ENCODE data around the genes TSKS, AP2A1, KLK5 and KLK8.

- PRO-cap, result no peak
These were observed 4.9 kb downstream of the TSKS start for GRCh38 chr19:49758113-49758647.

DNA sequence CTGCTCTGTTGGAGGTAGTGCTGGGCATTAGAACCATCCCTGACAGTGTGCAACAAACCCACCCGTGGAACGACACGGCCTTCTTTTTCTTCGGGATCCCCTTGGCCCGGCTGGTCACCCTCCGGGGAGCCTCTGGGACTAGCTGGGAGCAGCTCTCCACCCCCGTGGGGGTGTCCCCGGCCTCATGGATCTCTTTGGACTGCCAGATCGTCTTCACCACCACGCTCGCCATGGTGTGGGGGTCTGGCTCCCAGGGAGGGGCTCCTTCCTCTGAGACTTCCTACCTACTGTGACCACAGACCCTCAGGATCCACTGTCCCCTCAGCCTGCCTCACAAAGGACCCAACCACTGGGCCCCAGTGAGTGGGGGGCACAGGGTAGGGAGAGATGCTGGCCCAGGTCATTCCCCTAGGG, at the start of gene TSKS:
Gene TSKS (minus strand): TSS at position 291 of the 414 bp plus-strand sequence.
- PRO-cap, result no peak

DNA sequence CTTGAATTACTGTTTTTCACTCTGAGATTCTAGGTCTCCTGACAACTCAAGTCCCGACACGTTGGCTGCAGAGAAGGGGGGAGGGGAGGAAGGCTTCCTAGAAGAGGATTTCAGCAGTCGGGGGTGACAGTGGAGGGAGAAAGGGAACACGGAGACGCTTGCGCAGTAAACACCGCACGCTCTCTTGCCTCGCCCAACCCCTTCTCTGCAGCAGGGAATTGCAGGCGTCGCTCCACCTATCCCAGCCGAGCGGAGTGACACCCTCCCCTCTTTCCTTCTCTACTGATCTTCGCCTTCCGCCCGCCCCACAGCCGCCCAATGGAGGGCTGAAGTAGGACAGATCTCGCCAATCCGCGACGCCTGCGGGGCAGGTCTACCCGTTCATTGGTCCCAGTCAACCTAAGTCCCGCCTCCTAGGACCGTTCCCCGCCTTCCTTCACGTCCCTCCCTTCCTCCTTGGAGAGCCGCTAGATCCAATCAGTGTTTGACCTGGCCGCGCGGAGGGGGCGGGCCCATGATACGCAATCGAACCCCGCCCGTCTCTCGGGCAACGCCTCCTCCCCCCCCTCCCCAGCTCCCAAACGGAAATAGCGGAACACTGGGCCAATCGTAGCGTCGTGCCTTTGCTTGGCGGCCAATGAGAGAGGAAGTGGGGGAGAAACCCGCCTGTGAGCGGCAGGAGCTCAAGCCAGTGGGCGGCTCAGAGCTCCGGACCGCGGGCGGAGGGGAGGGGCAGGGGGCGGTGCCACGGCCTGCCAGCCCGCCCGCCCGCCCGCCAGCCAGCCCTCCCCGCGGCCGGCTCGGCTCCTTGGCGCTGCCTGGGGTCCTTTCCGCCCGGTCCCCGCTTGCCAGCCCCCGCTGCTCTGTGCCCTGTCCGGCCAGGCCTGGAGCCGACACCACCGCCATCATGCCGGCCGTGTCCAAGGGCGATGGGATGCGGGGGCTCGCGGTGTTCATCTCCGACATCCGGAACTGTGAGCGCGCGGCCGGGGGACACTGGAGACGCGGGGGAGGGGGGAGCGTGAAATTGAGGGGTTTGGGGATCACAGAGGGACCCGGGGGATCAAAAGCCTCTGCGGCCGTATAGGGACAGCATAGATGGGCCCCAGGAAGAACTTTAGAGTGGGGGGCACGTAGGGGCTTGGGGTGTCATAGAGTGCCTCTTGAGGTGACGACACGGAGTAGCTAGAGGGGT, at the start of gene AP2A1:
Gene AP2A1 (plus strand): TSS at position 775 of the 1,195 bp plus-strand sequence.
- PRO-cap, result unidirectional peak, minus-strand start at position 207 of the sequence; unidirectional peak, plus-strand start at position 792 of the sequence

DNA sequence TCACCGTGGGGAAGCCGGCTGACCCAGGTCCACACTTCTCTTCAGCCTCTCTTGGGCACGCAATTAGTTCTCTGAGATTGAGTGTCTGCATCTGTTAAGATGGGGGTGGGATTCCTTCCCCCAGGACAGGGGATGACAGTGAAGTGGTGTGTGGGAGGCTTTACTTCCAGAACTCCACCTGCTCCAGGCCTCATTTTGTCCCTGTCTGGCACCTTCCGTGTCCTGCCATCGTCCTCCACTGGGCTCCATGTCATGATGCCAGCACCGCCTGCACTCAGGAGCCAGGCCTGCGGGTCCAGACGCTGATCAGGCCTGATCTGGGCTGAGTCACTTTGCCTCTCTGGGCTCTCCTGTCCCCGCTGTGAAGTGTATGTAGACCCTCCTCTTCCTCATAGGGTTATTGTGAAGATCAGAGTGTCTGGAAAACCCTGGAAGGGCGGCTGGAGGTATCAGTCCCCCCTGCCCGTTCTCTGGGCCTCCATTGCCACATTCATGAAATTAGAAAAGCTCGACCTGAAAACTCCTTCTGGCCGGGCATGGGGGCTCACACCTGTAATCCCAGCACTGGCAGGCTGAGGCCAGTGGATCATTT, 9.6 kb downstream of the FUZ start:
- PRO-cap, result no peak

DNA sequence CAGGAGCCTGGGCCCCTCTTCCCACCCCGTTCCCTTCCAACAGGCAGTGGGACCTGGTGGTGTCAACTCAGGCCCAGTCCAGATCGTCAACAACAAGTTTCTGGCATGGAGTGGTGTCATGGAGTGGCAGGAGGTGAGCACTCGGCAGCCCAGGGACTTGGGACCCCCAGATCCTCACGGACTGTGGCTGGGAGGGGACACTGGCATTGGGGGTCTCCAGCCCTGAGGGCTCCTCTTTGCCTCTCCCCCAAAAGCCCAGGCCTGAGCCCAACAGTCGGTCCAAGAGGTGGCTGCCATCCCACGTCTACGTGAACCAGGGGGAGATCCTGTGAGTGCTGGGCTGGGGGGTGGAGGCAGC, 9.7 kb downstream of the PNKP start:
- PRO-cap, result no peak

DNA sequence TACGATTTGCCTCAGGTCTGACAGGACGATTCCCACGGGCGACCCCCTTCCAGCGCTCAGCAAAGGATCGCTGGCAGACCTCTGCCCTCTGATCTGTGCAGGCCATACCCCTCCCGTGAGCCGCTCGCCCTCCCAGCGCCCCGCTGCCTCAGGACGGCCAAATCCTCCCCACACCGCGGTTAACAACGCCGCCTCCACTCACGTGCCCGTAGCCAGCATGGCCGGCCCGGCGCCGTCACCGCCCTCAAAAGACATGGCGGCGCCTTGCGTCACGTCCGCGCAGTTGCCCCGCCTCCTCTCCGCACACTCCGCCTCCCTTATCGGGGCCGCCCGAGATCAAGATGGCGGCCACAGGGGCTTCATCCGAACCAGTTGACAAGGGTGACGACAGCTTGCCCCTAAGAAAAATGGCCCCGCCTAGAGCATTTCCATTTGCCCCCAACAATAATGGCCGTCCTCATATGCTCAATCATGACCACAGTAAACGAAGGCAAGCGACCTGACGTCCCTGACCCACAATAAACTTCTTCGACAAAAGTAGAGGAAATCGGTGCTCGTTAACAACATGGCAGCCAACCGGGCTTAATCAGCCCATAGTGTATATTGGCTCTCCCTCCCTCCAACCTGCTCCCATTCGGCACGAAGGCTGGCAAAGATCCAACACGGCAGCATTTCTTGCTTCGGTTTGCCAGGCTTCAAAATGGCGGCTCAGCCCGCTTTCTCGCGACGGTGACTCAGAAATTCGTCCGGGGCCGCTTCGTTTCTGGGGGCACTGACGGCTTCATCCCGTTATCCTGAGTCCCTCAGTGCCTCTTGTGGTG, 544 bp downstream of the AKT1S1 start:
- PRO-cap, result no peak

DNA sequence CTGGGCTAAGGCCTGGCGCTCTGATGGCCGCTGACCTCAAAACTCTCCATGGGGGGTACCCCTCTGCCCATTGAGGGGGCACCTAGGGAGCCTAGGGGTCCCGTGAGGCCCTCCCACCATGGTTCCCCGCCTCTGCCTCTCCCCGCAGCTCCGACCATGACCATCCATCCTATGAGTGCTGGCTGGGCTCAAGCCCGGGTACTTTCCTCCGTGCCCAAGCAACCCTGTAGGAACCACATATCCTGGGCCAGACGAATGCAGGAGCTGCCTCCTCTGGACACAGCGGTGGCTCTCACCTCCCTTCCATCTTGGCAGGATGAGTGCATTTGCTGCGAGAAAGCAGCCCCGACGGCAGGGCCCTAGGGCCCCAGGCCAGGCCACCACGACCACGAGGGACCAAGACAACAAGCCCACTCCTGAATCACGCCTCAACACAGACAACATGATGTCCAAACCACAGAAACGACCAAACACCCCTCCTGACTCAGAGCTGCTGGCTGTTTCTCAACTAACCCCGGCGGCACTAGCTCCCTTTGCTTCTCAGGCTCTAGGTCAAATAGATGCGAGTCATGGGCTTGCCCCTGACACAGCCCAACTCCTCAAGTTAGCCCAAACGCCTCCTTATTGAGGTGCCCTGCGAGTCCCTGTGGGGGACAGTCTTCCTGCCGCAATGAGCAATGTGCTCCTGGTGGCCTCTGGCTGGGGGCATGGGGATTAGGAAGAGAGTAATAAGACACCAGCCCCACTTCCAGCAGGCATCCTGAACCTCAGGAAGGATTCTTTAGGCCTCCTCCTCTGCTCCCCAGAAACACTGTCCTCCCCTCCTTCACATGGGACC, 7.2 kb upstream of the ATF5 start:
- PRO-cap, result no peak

- PRO-cap, result unidirectional peak, minus-strand start at chr19:49929925
These were observed 373 bp upstream of the NUP62 start for GRCh38 chr19:49929673-49930081.

- PRO-cap, result no peak
These were observed 11.0 kb upstream of the SIGLEC11 start for GRCh38 chr19:49972005-49972429.

- PRO-cap, result no peak
These were observed 10.0 kb upstream of the IZUMO2 start for GRCh38 chr19:50172894-50173686.

GRCh38 chr19:50333026-50334160, 4.2 kb upstream of the KCNC3 start:
- PRO-cap, result unidirectional peak, plus-strand start at chr19:50333914

DNA sequence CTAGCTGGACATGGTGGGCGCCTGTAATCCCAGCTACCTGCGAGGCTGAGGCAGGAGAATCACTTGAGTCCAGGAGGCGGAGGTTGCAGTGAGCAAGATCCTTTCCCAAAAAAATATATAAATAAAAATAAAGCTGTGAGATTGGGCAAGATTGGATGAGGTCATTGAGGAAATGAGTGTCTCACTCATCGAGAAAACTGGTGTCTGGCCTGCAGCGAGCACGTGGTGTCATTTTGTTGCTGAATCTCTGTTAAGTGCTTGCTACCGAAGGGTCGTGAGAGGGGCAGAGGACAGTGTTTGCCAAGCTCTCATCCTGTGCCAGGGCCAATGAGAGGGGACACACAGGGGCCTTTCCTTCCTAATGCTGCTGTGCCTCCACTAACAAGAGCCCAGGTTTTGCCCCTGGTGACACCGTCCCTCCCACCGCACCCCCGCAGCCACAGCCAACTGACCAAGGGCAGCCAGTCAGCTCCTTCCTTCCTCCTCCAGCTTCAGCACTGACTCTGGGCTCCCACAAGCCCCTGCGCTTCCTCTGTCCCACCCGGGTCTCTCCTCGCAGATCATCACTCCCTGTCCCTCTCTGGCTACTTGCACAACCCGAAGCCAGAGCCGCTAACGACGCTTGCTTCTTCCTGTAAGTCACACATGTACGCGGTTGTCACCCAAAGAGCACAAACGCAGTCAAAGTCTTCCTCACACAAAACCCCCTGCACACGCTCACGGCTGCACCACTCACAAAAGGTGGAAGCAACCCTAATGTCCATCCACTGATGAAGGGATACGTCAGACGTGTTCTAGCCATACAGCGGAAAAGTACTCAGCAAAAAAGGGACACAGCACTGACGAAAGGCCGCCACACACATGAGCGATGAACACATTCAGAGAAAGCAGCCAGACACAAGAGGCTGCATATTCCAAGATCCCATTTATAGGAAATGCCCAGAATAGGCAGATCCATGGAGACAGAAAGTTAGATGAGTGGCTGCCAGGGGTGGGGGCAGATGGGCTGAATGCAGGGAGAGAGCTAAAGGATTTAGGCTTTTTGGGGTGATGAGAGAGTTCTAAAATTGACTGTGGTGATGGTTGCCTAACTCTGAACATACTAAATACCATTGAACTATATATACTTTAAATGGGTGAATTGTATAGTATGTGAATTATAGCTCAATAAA, 3.4 kb downstream of the POLD1 start:
- PRO-cap, result no peak

- PRO-cap, result no peak
These were observed 10.2 kb upstream of the EMC10 start for GRCh38 chr19:50465776-50466881.

GRCh38 chr19:50514362-50515330, 933 bp upstream of the ASPDH start:
- PRO-cap, result no peak

GRCh38 chr19:50875960-50876500, 2.8 kb downstream of the KLK2 start:
- PRO-cap, result no peak

GRCh38 chr19:50952656-50953512, at the start of gene KLK5:
KLK5 (minus strand) TSS chr19:50953038.
- PRO-cap, result no peak

DNA sequence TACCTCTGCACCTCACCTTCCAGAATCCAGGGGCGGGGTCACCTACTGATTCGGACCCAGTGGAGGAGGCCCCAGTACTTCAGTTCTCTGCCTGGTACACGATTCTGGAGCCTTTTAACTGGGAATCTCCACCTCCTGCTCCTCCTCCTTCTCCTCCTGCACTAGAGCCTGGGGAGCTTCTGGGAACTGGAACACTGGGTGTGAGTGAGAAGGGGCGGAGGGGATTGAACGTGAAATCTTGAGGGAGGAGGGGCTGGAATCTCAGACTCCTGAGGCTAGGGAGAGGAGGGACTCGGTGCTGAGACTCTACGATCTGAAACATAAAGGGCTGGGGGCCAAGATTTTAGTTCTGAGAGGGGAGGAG, at the start of gene KLK8:
Gene KLK8 (minus strand): TSS at position 89 of the 364 bp plus-strand sequence.
- PRO-cap, result no peak

GRCh38 chr19:51081503-51081702, 1.3 kb downstream of the KLK14 start:
- PRO-cap, result no peak

GRCh38 chr19:51325324-51325993, 14.0 kb downstream of the IGLON5 start:
- PRO-cap, result no peak

GRCh38 chr19:51327305-51328104, 14.4 kb downstream of the VSIG10L start:
- PRO-cap, result no peak